ENCODE data around the genes VCP, FAM166B and TPM2.

- RRBS, 2 experiments: no CpG with 5 or more reads among the region's 6 CpGs
Observed at GRCh38 chr9:35054172-35054847, 12.3 kb downstream of the C9orf131 start.

DNA sequence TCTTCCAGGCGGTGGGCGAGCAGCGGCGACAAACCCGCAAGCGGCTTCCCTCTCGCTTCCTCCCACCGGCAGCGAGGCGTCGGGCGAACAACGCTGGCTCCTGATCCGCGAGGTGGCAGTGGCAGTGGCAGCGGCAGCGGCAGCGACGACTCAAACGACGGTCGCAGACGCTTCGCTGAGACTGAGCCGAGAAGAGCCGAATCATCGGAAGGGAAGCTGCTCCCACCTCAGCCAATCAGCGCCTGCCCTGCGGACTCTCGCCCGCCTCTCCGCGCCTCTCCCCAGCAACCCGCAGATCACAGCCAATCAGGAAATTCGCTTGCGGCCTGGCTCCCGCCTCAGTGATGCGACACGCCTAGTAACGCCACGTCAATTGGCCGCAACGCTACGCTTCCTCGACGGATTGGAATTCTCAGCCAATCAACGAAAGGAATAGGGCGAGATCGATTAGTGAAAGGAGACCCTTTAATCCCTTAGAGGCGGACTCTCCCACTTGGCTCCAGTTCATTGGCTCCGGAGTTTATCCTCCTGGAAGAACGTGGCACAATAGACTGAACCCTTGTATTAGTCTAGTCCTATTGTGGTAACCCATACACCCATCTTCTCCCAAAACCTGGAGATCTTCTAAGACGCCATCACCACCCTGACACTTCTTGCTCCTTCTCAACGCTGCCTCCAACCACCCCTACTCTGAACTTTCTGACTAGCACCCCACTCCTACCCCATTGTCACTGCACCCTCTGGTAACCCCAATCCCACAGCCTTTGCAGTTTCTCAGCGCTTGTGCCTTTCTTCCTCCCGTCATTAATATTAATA, at the start of gene VCP:
Gene VCP, minus strand, starts transcription at position 183 of the 816 bp plus-strand sequence.
- RRBS, 2 experiments: under 1% methylated on average over 7 of the region's 56 CpGs

- RRBS, 2 experiments: no CpG with 5 or more reads among the region's 5 CpGs
Observed at GRCh38 chr9:35236510-35237246, 74.9 kb downstream of the UNC13B start.

GRCh38 chr9:35263785-35264177, 102.0 kb downstream of the UNC13B start:
- RRBS, 2 experiments: no CpG with 5 or more reads among the region's 1 CpG

- RRBS, 2 experiments: 97% methylated on average over 8 of the region's 28 CpGs
Observed at GRCh38 chr9:35406284-35407040, 83.4 kb upstream of the RUSC2 start.

GRCh38 chr9:35489092-35489325, 902 bp upstream of the RUSC2 start:
- RRBS, 2 experiments: no CpG with 5 or more reads among the region's 5 CpGs

- RRBS, 2 experiments: no CpG with 5 or more reads among the region's 4 CpGs
Observed at GRCh38 chr9:35517700-35518582, 28.0 kb downstream of the RUSC2 start.

DNA sequence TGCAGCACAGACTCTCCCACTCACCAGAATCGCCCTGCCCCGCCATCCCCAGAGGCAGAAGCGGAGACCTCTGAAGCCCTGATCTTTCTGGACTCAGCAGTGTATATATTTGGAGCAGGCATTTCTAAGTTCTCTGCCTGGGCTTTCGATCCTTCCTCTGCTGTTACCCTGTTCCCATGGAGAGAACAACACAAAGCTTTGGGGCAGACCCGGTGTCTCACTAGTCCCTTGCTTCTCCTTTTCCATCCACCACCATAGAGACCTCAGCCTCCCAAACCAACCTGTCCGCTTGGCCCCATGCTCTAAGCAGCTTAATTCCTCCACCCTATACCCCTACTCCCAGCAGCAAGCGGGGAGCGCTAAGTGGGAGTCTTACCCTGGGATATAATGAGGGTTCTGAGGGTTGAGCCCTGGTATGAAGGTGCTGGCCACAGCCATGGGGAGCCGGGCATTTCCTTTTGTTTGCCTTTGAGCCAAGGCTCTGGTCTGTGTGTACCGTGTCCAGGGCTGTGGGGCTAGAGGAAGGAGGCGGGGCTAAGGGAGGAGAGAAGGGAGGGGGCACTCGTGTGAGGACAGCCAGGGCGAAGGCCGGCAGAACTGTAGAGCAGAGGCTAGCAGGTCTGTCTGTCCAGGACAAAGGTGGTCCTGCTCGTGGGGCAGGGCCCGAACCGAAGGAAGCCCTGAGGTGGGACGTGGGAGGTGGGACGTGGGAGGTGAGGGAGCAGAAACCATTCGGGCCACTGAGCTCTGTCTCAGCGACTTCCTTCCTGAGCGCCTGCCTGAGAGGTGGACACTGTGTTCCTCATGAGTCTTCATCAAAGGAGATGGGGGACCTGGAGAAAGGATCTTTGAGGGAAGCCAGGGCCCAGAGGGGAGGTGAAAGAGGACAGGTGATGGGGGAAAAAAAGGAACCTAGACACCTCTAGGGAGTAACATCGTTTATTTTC, at the start of gene FAM166B:
Gene FAM166B, minus strand, starts transcription at position 488 of the 947 bp plus-strand sequence.
- RRBS, 2 experiments: no CpG with 5 or more reads among the region's 23 CpGs

GRCh38 chr9:35607731-35608680, 2.9 kb downstream of the TESK1 start:
- RRBS, 2 experiments: no CpG with 5 or more reads among the region's 14 CpGs

- RRBS, 2 experiments: 93 to 95% methylated on average over 5 of the region's 36 CpGs
Observed at GRCh38 chr9:35608681-35609822, 4.0 kb downstream of the TESK1 start.

- RRBS, 2 experiments: no CpG with 5 or more reads among the region's 3 CpGs
Observed at GRCh38 chr9:35661689-35662360, 3.2 kb downstream of the ARHGEF39 start.

DNA sequence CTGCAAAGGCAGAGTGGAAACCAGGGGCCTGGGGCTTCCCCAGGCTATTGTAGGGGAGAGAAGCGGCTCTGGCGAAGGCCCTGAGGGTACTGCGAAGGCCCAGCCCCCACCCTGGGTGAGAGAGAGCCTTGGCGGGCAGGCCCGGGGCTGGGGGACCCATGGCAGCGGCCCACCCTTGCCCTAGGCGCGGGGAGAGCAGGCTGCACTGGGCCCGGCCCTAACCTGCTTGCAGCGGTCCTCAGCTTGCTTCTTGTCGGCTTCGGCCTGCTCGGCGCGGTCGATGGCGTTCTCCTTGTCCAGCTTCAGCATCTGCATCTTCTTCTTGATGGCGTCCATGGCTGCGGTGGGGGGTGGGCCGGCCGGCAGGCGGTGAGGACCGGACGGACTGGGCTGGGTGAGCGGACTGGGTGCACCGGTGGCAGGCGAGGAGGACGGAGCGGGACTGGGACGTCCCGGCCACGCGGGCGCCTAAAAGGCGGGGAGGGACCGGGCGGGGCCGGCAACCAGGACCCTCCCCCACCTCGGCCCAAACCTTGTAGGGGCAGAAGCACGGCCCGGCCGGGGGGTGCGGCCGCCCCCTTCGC, at the start of gene TPM2:
Gene TPM2, minus strand, starts transcription at position 444 of the 584 bp plus-strand sequence.
- RRBS, 2 experiments: 80 to 84% methylated on average over 15 to 17 of the region's 45 CpGs

GRCh38 chr9:35699894-35700588, 10.3 kb upstream of the TPM2 start:
- RRBS, 2 experiments: no CpG with 5 or more reads among the region's 15 CpGs

DNA sequence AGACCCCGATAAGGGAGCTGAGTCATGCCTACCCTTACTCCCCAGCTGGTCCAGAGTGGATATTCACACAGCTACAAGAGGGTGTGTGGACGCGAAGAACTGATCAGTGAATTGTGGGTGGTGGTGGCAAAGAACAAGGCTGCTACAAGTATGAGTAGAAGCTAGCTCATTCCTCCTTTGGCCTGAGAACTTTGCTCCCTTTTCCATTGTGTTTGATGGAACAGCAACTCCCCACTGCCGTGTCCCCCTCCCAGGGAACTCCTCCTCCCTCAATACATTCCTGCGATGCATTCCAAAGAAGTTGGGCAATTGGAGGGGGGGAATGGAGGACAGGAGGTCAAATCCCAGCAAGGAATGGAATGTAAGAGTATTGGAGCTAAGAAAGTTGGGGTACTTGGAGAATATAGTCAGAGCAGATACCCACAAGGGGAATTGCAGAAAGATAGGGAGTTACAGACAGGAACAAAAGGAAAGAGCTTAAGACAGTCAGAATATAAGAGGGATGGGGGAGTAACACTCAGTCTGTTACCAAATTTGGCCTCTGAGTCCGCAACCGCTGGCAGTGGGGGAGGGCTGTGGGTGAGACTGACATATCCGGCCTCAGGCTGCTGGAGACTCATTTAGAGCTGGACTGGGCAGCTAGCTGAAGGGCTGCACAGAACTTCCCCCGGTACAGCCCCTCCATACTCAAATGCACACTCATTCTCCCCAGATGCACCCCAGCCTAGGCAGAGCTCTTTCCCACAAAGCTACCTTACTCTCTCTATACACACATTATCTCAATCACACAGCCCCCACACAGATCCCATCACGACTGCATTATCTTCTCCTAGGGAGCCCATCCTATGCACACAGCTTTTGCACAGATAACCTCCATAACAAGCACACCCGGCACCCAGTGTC, 3.9 kb downstream of the TLN1 start:
- RRBS, 2 experiments: 91 to 95% methylated on average over 2 of the region's 11 CpGs

GRCh38 chr9:35731358-35732034, 499 bp downstream of the TLN1 start:
- RRBS, 2 experiments: 2% methylated on average over 3 of the region's 28 CpGs

DNA sequence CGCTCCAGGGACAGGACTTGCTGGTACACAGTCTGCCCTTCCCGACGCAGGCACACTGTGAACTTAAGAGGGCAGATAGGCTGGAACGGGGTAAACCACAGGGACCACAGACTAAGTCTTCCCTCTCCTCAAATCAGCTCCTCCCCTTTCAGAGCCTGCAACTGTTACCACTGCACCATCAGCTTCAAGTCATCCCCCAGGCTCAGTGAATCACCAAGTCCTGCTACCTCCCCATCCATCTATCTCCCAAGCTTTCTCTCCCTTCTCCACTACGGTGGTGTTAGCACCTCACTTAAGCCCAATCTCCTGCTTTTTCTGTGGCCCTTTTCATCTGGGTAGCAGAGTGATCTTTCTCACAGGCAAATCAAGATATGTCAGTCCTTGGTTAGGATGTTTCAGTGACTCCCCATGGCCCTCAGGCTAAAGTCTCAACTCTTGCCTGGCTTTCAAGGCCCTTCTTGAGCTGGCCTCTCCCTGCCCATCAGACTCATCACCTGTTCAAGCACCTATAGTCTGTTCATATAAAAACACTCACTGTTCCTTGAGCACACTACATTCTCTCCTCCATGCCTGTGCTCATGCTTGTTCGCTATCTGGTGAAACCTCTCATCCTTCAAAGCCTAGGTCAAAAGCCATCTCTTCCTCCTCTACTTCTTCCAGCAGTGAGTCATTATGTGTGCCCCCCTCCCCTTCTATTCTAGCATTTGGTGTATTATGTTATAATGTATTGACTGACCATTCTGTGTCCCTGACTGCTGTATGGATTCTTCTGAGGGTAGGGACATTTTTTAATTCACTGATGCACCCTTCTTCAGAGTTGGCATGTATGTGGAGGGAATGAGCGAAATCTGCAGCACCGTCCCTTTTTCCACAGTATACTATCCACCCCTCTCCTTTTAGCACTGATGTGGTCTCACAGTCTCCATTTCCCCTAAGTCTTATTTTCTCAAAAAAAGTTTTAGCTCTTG, 6.9 kb downstream of the GBA2 start:
- RRBS, 2 experiments: no CpG with 5 or more reads among the region's 8 CpGs

- RRBS, 2 experiments: 0% methylated on average over 1 of the region's 25 CpGs; no CpG with 5 or more reads in 1 of the 2 experiments
Observed at GRCh38 chr9:35749484-35750366, 638 bp downstream of the RGP1 start.

DNA sequence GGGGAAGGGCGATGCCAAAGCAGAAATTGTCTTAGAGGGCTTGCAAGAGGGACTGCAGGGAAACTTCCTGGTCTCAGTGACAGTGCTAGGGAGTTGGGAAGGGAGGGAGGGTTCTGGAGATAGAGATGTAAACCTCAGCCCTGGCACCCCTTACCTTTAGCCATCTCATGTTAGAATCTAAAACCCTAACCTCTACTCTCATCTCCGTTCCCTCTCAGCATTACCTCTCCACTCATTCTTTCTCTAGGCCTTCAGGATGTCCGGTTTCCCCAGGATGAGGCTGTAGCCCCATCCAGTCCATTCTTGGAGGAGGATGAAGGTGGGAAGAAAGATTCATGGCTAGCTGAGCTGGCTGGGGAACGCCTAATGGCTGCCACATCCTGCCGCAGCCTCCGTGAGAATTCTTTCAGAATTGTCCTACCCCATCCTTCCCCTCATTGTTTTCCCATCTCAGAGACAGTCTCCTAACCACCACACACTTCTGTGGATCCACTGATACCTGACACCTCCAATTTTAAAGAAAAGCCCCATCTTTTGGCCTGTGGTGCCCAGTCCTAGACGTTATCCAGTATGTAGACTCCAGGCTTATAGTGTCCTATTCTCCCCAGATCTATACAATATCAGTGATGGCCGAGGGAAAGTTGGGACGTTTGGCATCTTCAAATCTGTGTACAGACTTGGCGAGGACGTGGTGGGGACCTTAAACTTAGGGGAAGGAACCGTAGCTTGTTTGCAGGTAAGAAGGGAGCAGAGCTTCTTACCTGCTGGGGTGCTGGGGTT, 2.1 kb downstream of the RGP1 start:
- RRBS, 2 experiments: no CpG with 5 or more reads among the region's 12 CpGs

DNA sequence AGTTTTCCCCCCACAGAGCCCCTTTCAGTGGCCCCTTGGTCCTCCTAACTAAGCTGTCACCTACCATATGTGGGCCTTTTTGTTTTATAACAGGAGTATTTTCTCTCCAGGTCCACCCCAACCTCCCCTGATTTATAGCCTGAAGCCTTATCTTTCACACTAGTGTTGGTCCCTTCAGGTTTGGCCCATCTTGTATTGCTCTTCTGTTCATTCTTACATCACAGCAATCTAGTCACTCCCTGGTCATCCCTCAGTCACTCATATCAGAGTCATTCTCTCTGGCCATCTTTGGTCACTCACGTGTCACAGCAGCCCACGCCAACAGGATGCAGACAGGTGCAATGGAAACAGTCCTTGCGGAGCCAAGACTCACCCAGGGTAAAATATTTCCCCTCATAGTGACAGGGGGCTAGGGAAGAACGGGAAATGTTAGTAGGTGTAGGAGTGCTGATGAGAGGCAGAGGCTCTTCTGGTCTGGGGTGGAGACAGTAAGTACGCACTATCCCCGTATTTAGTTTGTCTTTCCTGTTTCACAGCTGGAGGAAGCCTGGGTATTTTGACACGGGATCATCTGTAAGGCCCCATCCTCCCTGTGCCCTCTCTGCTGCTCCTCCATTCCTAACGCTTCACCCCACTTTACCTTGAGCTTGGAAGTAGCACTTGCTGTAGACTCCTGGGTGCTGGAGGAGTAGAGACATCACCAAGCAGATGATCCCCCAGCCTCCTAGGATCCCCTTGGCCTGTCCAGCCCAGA, 539 bp downstream of the MSMP start:
- RRBS, 2 experiments: no CpG with 5 or more reads among the region's 8 CpGs

- RRBS, 2 experiments: no CpG with 5 or more reads among the region's 8 CpGs
Observed at GRCh38 chr9:35775944-35776583, 15.3 kb upstream of the NPR2 start.